A172 (cell line): Measurements from ENCODE around the gene RTP2.

DNA sequence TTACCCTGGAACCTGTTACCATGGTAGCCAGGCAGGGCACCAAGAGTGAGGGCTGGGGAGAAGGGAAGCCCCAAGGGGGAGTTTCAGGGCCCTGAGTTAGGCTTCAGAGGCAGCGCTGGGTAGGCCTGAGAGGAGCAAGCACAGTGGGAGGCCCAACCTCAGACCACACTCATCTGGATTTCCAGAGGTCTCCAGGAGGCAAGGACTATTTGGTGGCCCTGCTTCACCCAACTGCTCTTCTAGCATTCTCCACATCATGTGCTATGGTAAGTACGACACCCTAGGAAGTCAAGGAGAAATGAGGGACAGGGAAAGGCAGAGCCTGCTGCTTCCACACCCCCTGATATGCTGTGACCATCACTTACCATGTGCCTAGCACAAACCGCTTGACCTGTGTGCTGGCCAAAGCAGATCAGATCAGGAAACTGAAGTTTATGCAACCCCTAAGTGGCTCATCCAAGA is at the start of gene RTP2:
Gene RTP2, minus strand, starts transcription at position 284 of the 462 bp plus-strand sequence.
- RAMPAGE, long total RNA = no peak

GRCh38 chr3:187740845-187741816 is 4.1 kb downstream of the BCL6 start:
- RAMPAGE, long total RNA = no peak

- RAMPAGE, long total RNA = no peak
These were observed 144.4 kb upstream of the BCL6 start for GRCh38 chr3:187889585-187890126.

DNA sequence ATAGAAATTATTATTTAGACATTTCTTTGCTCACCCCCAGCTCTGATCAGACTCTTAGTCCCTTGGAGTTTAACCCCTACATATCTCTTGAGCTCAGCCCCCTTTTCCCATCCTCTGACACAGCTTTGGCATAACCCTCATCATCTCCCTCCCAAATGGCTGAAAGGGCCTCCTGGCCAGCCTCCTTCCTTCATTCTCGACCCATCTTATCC is 111.2 kb upstream of the LPP start:
- RAMPAGE, long total RNA = no peak

DNA sequence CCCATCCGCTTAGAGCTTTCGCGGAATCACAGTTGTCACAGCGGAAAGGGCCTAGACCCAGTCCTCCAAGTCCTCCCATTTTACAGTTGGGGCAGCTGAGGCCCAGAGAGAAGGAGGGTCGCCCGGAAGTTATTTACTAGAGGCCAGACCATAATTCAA is 466 bp downstream of the LPP start:
- RAMPAGE, long total RNA = no peak

DNA sequence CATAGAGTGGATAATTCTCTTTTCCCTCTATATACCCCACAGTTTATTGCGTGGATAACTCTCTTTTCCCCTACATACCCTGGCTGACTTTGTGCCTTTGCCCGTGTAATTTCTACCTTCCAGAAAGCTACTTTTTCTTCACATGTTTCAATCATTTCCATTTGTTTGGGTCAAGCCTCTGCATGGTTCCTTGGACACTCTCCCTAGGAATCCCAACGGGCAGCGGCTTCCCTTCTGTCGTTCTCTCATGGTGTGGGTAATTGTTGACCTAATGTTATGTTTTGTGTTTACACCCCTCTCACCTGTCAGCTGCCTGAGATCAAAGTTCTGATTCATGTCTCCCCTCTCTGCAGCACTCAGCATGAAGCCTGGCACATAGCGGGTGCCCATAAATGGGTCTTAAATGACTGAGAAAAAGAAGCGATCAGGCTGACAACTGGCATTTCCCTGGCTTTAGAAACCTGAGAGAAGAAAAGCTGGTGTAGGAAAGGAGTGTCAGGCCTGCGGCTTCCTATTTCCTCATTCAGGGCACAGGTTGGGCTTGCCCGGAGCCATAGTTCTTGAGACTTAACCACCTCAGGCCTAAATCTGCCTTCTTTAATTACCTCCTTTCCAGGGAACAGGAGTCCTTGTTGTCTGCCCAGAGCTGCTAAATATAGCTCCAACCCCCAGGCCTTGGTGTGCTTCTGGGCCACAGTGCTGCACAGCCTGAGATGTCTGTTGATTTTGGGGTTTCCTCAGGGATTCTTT is 31.7 kb downstream of the LPP start:
- RAMPAGE, long total RNA = no peak

- RAMPAGE, long total RNA = no peak
These were observed 55.8 kb downstream of the LPP start for GRCh38 chr3:188209834-188210174.

GRCh38 chr3:188240949-188241570 is 87.1 kb downstream of the LPP start:
- RAMPAGE, long total RNA = no peak

DNA sequence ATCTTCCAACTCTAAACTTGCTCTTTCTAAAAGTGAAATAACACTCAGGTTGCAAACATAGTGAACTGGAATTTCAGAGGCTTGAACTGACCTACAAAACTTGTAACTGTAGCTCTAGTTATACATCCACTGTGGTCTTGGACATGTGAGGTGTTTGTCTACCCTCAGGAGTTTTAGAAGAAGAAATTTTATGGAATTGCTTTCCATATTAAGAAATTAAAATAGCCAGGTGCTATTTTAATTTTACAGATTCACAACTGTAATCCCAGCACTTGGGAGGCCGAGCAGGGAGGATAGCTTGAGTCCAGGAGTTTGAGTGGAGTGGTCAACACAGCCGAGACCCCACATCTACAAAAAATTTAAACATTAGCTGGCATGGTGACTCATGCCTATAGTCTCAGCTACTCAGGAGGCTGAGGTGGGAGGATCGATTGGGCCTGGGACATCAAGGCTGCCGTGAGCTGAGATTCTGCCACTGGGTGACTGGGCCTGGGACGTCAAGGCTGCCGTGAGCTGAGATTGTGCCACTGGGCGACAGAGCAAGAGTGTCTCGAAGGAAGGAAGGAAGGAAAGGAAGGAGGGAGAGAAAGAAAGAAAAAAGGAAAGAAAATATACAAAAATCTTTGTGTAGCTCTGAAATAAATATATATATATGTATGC is 95.1 kb downstream of the LPP start:
- RAMPAGE, long total RNA = no peak

DNA sequence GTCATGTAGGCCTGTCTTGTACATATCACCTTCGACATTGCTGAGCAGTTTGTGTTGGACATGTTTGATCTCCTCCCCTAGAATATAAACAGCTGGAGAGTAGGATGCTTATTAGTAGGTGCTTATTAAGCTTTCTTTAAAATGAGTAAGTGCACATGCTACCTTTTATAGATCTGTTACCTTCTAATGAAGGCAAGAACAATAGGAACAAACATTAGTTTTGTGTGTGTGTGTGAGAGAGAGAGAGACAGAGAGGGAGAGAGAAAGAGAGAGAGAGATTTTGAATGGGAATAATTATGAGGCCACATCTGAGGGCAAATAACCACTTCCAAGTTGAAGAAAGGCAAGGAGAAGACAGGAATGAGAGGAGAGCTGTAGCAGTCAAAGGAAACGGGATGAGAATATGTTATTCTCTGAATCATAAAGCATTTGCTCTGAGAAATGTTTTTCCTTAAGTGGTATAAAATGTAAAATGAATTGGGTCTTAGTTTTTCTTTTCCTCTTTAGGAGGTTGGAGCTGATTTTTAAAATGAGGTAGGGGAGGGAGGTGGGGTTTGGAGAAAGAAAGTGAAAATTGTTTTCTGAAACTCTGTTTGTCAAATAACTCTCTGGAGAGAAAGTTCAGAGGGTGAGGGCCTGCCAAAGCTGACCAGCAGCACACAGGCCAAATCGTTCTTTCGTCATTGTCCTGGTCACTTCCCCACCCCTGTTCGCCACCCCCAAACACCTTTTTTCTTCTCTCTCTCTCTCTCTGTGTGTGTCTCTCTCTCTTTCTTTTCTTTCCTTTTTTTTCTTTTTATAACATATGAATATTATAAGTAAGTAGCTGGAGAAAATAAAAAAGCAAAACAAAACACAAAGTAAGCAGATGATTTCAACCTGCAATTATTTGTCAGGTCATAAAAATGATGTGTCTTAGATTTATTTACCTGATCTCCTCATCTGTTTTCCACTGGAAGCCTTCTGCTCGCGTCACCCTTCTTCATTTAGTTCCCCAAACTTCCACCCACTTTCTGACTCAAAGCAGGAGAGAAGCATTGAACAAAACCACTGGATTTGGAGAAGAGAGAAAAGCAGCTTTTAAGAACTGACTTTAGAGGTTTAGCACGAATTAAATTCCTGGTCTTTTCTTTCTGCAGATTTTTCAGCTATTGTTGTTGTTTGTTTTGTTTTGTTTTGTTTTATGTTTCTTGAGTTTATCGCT is 110.5 kb downstream of the LPP start:
- RAMPAGE, long total RNA = no peak

DNA sequence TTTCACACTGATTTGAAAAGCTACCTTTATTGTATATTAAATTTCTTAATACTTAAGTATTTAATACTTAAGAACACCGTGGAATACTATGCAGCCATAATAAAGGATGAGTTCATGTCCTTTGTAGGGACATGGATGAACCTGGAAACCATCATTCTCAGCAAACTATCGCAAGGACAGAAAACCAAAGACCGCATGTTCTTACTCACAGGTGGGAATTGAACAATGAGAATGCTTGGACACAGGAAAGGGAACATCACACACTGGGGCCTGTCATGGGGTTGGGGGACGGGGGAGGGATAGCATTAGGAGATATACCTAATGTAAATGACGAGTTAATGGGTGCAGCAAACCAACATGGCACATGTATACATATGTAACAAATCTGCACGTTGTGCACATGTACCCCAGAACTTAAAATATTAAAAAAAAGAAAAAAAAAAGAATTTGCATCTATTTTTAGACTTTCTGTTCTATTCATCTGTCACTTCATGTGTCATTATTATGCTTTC is 158.8 kb downstream of the LPP start:
- RAMPAGE, long total RNA = no peak

DNA sequence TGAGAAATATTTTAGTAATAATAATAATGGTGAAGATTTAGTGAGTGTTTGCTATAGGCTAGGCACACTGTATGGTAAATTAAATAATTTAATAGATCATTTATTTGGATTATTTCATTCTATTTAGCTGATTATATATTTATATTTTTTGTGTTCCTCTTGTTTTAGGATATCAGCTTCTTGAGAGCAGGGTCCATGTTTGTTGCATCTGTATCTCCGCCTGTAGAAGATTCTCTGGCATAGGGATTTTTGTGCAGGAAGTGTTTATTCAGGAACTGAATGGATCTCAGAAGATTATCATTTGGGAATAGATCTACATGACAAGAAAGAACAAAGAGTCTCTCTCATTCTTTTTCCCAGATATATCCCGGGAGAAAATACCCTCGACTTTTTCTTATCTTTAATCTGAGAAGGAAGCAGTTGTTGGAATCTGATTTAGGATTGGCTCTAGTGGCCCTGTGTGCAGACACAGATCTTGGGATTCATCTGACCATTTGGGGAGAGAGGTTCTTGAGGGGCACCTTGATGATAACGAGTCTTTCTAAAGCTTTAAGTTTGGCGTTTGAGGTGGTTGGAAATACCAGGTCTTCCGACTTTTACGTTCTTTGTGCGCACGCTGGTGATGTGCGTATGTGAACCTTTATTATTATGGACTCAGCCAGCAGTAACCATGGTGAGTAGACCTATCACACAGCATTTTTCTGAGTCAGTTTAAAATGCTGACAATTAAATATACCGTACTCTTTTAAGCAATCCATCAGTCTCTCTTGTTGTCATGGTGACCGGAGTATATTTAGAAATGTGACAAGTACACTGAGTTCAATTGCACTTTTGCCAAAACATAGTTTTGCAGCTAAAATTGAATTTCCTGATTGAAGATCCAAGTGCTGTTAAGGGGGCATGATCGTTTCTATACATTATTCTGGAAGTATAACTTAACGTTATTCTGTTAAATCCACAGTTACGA is 171.9 kb downstream of the LPP start:
- RAMPAGE, long total RNA = no peak

GRCh38 chr3:188524591-188524812 is 370.5 kb downstream of the LPP start:
- RAMPAGE, long total RNA = no peak

DNA sequence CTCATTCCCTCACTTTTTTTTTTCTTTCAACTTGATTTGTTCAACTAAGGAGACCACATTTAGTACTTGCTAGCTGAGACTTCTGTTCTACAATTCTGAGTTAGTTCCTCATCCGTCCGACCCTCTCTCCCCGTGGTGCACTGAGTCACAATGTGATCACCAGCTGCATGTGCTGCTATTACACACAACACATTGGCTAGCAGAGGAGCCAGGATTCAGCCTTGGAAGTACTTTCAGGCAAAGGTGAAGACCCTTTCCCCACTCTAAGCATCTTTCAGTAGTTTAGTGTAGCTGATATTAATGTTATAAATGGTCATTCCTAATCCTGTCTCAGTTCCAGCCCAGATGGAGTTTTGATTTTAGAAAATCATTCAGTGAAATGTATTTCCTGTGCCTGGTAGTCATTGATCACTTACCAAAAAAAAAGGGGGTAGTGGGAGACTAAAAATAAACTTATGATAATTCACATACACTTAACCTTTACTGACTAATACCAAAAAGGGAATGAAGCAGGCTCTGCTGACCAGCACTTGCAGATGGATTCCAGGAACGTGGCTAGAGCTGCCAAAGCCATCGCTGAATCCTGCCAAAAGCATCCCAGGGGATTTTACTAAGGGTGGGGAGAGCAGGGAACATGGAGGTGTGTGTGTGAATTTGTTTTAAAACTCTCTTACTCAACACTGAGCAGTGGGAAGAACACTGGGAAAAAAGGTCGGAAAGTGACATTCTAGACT is 424.8 kb downstream of the LPP start:
- RAMPAGE, long total RNA = no peak

DNA sequence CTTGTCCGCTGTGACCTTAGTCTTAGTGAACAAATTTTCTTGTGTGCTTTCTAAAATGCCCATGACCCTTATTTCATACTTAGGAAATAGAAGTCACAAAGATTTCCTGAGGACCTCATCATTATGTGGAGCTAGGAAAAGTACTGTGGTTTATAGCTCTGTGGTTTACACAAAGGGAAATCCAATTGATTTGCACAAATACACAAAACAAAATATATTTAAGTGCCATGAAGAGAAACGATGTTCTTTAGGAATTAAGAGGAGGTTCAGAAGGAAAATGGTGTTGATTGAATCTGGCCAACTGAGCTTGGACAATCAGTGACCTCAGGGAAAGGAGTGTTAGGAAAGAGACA is 500.0 kb downstream of the LPP start:
- RAMPAGE, long total RNA = no peak

GRCh38 chr3:188682819-188683496 is 488.8 kb upstream of the TPRG1 start:
- RAMPAGE, long total RNA = no peak

DNA sequence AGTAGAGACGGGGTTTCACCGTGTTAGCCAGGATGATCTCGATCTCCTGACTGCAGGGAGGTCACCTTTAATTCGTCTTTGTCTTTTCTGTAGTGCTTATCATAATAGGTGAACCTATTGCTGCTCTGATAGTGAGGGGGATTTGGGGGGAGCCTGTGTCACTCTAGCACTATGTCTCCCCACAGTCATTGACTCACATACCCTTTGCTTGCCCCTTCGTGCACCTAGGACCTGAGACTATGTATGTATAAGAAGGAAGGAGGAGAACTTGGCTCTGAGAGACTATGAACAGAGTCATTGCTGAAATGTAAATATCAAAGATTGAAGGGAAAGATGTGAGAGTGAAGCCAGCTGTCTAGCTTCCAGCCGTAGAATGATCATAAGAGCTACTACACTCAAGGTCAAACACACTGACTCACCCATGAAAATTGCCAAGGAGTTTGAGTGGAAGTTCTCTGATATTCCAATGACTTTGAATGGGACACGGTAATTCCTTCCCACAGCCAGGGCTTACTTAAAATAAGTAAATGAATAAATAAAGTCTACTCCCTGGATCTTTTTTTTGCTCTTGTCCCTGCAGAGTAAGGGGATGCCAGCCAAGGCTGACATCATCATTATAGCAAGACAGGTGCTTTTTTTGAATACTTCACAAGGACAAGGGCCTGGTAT is 399.0 kb upstream of the TPRG1 start:
- RAMPAGE, long total RNA = no peak

- RAMPAGE, long total RNA = no peak
These were observed 324.8 kb upstream of the TPRG1 start for GRCh38 chr3:188846830-188847490.

GRCh38 chr3:188948621-188949698 is 222.8 kb upstream of the TPRG1 start:
- RAMPAGE, long total RNA = no peak

GRCh38 chr3:189098780-189099630 is 72.8 kb upstream of the TPRG1 start:
- RAMPAGE, long total RNA = no peak